Metastatic Pancreatic Carcinoma in the Ovary (tissue), 1 donor: ENCODE data around the genes FCER1A, IGSF8, ATP1A2 and NCSTN.

DNA sequence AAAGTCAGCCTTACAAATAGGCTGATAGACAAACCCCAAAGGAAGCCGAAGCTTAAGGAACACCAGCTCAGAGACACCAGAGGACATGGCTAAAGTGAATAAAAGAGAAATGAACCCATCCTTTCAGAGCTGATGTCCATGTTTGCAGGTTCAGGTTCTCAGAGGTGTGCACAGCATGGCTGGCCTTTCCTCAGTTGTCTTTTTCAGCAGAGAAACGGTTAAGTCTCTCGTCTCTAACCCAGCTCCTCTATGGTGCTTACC, 263 bp downstream of the AIM2 start:
- PRO-cap, result no peak

DNA sequence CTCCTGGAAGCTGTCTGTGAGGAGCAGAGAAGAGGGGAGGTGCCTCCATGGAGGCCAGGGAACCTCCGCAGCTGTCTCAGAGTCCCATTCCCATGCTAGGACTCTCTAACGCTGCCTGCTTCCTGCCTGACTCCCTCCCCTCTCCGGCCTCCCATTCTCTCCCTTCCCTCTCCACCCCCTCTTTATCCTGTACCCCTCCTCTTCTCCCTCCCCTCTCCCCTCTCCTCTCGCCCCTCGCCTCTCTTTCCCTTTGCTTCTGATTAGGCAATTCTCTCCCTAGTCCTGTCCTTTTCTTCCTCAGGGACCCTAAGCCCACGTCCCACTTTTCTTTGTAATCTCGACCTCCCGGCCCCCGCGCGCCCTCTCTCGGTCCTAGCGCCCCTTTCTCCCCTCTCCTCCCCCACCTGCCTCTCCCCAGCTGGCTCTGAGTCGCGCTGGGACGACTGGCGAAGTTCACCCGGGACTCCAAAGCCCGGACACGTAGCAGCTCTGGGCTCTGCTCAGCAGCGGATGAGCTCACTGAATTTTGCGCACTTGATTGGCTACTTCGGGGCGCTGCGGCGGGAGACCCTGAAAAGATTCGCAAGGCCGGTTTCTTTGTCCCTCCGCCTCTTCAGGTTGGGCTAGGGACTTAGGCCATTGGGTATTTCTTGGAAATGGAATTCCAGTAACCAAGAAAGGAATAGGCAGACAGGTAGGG, 16.4 kb upstream of the ACKR1 start:
- PRO-cap, result no peak

DNA sequence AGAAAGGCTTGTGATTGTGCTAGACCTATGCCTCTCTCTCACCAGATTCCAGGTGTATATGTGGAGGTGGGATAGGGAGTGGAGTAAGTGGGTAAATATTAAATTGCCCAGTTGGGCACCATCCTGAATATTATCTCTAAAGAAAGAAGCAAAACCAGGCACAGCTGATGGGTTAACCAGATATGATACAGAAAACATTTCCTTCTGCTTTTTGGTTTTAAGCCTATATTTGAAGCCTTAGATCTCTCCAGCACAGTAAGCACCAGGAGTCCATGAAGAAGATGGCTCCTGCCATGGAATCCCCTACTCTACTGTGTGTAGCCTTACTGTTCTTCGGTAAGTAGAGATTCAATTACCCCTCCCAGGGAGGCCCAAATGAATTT, at the start of gene FCER1A:
Gene FCER1A, plus strand, starts transcription at position 253 of the 383 bp plus-strand sequence.
- PRO-cap, result no peak

DNA sequence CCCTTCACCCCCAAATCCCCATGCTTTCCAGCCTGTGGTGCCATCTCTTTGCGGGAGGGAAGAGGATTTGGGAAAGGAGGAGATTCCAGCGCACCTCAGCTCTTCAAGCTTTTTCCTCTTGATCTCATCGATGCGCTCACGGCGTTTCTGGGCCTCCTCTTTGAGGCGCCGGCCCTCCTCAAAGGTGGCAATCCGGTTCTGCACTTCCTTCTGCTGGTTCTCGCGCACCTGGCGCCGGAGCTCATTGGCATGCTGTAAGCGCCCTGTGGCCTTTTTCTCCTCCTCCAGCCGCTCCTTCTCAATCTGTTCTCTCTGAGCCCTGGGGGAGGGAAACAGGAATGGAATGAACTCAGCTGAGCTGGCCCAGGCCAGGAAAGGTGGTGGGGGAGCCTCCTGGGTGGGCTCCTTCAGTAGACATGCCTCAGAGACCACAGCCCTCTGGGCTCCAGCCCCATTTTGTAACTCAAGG, 10.4 kb upstream of the VSIG8 start:
- PRO-cap, result no peak

DNA sequence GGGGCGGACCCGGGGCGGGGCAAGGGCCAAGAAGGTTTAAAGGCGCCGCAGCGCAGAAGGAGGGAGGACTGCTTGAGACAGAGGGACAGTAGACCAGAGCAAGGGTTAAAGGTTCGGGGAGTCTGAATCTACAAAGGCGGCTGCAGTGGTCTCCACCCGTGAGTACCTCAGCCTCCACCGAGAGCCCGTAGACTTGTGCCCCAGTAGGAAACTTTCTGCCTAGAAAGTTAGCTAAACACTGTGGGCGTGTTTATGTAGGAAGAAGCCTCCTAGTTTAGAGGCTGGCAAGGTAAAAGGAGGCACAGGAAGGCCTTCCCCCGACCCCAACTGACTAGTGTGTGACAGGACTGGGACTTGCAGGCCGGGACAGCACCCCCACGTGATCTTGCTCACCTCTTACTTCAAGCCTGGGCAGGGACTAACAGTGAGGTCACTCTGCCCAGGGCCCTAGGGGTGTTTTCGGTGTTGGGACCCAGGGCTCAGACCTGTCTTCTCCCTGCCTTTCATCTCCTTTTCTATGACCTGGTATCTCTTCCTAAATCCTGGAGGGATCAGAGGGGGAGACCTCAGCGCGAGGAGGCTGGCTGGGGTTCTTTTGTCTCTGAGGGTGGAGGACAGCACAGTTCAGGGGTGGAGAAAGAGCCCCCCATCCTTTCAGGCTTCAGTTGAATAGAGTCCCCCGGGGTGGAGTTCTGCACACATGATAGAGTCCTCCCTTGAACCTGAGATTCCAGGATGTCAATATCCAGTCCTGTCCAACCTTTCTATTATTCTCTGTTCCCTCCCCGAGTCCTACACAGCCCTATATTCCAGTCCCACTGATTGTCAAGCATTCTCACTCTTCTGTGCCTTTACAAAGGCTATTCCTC, 483 bp upstream of the TAGLN2 start:
- PRO-cap, result bidirectional peak, plus-strand start at position 65 of the sequence, minus-strand start outside the sequence; unidirectional peak, minus-strand start at position 329 of the sequence

GRCh38 chr1:159936685-159937833, 8.4 kb downstream of the IGSF9 start:
- PRO-cap, result no peak

GRCh38 chr1:159970880-159971765, 17.1 kb upstream of the SLAMF9 start:
- PRO-cap, result no peak

GRCh38 chr1:160030820-160031697, 731 bp downstream of the PIGM start:
- PRO-cap, result unidirectional peak, plus-strand start at chr1:160031032; unidirectional peak, plus-strand start at chr1:160031140

DNA sequence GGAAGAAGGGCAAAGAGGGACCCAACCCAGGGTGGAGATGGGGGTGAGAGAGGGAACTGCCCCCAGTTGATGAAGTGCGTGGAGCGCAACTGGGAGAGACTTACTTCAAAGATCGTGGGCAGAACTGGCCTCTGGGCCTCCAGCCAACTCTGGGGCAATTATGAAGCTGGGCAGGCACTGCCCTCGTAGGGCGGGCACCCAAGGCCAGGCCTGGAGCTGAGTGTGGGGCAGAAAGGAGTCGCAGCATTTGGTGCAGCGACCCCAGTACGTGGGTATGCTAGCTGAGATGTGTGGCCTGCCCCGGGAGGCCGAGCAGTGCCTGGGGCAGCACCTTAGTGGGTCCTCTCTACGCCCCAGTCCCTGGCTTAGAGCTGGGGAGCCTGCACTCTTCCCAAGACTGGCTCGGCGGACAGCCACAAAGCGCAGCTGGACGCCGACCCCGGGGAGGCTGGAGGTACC, 542 bp downstream of the IGSF8 start:
- PRO-cap, result no peak

DNA sequence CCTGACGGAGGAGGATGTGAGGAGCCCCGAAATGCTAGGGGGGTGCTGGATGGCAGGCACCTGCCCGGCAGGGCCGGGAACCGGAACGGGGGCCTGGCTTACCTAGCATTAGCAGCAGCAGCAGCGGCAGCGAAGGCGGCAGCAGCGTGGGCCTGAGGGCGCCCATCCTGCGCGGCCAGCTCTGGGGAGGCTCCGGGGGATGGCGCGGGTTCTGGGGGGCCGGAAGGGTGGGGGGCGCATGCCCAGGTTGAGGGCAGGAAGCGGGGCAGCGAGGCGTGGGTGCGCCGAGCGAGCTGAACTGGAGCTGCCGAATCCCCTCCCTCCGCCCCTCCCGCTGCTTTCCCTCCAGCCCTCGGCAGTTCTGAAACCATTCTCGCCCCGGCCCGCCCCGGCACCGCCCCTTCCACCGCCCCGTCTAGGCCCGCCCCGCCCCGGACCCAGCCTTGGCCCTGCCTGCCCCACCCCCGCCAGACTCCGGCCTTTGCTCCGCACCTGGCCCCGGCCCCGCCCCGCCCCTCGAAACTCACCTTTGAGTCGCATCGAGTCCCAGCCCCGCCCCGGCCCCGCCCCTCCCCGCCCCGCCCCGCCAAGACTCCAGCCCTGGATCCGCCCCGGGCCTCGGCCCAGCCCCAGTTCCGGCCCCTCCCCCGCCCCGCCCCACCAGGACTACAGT, at the start of gene IGSF8:
Gene IGSF8, minus strand, starts transcription at position 313 of the 673 bp plus-strand sequence.
- PRO-cap, result unidirectional peak, minus-strand start at position 300 of the sequence; bidirectional peak, plus-strand start outside the sequence, minus-strand start at position 503 of the sequence

GRCh38 chr1:160115468-160115967, at the start of gene ATP1A2:
Gene ATP1A2 (plus strand): TSS chr1:160115759.
- PRO-cap, result no peak

DNA sequence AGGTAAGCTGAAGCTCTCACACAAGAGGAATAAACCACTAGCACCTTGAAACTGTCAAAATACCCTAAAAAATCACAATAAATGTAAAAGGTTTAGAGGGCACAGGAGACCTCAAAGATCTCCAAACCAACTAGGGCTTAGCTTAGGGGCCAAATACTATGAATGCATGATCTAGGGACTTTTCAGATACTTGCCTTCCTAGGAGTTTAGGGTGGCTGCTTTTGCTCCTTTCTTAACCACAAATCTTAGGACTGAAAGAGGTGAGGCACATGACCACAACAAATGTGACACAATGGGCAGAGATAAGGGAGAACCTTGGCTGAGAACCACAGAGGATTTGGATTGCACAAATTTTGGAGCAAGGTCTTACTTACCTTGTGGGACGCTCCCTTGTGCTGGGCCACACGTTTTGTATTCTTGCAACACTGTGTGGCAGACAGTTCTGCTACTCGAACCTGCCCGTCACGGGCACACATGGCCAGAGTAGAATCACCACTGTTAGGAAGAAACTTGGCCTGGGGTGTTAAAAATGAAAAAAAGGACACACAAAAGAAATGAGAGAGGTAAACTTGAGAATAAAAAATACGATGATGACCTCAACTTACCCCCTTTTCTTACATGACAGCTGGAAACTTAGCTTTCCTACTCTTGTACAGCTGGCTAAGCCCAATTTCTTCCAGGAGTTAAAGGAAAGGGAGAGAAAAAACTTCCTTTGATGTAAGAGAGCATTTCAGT, 23.9 kb downstream of the DCAF8 start:
- PRO-cap, result no peak

DNA sequence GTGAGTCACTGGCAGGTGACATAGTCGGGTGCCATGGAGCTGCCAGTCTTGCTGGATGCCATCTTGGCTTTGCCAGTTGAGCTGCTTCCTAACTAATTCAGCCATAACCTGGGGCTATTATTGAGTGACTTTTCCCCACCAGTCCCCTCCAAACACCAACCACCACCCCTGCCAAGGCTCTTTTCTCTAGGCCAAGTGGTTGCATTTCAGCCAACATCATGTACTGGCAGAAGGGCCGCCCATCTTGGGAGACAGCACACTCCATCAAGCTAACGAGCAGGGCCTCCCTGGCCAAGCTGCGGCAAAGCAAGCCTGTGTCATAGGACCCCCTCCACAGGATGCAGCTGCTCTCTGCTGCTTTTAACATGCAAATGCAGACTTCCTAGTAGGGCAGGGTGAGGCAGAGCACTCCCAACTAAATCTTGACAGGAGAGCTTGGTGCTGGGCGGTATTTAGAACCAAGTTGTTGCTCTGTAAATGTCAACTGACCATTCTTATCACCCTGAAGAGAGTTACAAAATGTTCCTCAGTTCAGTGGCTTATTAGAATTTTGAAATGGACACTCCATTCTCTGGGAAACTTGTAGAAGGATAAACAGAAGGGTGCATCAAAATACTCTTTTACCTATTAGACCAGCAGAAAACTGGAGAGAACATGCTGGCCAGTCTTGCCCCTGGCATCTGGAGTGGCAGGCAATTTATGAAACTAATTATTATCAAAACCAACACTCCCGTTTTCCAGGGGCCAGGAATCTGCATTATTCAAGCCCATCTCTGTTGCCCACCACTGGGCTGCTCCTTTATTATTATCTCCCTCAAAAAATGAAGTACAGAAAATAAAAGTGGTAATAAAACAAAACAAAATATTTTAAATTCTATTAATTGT, 22.6 kb upstream of the PEX19 start:
- PRO-cap, result no peak

- PRO-cap, result no peak
Observed at GRCh38 chr1:160317185-160317476, 25.9 kb downstream of the COPA start.

DNA sequence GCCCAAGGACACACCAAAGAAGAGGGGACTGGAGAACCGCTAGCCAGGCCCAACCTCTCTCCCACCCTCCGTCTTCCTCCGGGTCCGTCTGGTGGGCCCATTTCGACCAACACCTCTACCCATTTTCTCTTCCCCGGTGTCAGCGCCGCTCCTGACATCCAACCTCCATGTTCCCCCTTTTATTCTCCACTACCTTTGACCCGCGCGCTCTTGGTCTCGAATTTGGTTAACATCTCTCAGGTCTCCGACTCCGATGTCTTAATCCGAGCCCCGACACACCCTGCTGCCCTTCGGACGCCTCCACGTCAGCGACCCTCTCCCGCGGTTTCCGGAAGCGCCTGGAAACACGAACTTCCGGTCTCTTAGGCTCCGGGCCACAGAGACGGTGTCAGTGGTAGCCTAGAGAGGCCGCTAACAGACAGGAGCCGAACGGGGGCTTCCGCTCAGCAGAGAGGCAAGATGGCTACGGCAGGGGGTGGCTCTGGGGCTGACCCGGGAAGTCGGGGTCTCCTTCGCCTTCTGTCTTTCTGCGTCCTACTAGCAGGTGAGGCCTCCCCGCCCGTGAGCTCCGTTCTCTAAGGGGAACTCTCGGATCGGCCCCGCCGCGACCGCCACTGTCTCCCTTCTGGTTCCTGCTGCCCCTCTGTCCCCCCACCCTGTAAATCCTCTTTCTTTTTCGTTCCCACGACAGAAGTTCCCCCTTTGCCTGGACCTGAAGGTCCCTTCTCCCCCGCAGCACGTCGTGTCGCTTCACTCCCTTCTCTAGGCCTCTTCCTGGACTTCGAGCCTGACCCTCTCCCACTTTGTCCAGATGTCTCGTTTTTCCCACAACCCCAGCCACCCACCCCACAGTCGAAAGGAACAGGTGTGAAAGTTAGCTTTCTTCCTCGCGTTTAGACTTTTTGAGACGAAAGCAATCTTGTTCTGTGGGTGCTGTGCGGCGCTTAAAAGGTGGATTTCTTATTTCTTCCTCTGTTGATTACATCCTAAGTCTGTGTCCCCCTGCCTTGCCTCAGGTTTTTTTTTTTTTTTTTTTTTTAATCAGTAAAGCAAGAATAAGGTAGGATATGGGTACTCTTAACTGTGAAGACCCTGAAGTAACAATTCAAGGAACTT, at the start of gene NCSTN:
Gene NCSTN, plus strand, starts transcription at position 446 of the 1,116 bp plus-strand sequence.
- PRO-cap, result bidirectional peak, plus-strand start at position 449 of the sequence, minus-strand start at position 328 of the sequence

DNA sequence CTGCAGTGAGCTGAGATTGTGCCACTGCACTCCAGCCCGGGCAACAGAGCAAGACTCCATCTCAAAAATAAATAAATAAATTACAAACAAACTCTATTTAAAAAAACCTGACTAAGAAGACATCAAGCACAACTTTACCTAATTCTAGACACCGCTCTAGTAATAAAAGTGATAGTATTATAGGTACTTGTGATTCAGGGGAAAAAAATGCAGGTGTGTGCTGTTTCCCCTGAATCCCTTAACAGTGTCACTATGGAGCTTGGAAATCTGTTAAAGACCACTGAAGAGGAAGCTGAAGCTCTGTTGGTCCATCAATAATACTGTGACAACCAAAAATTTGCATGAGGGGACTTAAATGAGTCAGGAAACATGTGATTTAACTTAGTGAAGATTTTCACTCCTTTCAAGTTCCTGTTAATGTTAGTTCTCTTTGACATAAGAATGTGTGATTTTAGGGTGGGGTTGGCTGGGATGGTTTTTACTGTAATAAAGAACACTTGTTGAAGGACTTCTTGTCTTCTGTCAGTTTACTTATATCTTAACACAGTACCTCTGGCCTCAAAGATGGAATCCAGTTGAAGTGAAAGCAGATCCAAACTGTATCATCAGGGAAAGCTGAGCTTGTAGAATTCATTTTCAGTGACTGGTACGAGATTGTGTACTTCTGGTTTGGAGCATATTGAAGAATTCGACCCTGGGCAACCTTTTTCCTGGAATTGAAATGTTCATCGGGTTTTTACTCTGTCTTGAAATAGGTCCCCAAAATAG, 32.0 kb downstream of the VANGL2 start:
- PRO-cap, result no peak

DNA sequence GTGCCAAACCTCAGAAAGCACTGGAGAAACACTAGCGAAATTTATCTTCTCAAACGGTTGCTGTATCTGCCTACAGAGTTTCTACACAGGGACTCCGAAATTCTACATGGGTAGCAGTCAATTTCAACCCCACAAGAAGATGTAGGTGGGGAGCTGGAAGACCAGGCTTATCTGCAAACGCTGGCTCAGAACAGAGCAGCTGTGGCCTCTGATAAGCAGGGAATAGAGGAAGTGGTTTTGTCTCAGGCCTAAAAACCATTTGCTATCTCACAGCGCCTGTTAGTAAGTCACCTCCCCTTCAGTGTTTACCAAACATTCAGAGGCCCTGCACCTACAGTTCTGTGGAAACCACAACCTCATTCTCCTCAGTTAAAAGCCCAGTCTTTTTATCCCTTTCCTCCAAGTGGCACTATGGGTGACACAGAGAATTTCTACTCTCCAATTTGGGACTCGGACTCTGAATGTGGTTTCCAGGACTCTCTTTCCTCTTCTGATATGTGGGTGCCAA, 17.1 kb upstream of the SLAMF6 start:
- PRO-cap, result no peak

DNA sequence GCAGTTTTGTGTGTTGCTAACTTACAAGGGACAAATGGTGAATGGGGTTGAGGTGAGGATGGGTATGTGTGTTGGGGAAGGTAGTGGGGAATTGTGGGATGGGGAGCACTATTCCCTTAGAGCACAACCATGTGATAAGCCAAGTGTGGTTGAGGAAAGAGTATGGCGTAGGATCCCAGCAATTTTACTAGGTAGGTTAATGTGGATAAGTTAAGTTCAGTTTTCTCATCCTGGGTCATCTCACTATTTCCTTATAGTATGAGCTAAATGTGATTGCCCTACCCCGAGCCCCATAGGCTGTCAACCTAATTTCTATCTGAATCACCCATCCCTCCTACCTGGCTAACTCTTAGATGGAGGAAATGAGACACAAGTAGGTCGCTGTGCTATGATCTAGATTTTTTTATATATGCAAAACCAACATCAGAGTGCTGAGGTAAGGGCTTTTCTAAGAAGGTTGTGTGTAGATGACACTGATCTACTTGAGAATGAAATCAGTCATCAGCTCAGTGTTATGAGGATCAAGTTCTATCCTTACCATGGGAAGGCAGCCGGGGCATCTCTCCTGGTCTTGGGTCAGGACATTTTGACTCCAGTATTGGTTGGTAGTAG, 23.8 kb downstream of the SLAMF1 start:
- PRO-cap, result no peak

DNA sequence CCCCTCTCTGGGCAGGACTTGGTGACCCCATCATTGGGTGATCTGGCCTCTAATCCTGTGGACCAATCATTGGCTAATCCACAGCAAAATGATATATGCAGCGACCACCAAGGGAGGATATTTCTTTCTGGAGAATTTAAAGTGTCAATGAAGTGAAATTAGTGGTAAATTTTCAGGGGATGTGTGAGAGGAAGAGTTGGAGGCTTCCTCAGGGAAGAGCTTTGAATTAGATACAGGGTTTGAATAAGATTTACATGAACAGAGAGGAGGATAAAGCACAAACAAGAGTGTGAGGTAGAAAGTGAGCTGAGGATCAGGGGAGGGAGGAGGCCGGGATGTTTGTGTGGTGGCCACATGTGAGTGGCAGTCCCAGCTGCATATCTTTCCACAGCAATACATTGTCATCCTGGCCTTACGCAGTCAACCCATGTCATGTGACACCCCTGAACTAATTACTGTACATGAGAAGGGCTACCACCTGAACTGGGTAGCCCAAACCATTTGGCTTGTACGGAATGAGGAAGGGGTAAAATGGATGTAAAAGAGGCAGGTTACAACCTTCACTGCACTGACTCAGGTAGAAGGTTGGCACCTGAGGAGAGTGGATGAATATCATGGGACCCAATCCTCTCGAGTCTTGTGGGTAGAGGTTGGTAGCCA, 4.1 kb downstream of the SLAMF7 start:
- PRO-cap, result no peak

GRCh38 chr1:160798404-160799227, 2.6 kb downstream of the LY9 start:
- PRO-cap, result no peak